SK-N-DZ (cell line): ENCODE results near the genes STX12, DNAJC8 and ATP5IF1.

GRCh38 chr1:27475285-27475605 is 14.7 kb downstream of the WASF2 start:
RAMPAGE:
- cytosol, long total RNA: no peak
- nucleus, long total RNA: no peak

GRCh38 chr1:27522141-27523023 is 32.4 kb upstream of the WASF2 start:
RAMPAGE:
- cytosol, long total RNA: no peak
- nucleus, long total RNA: no peak

DNA sequence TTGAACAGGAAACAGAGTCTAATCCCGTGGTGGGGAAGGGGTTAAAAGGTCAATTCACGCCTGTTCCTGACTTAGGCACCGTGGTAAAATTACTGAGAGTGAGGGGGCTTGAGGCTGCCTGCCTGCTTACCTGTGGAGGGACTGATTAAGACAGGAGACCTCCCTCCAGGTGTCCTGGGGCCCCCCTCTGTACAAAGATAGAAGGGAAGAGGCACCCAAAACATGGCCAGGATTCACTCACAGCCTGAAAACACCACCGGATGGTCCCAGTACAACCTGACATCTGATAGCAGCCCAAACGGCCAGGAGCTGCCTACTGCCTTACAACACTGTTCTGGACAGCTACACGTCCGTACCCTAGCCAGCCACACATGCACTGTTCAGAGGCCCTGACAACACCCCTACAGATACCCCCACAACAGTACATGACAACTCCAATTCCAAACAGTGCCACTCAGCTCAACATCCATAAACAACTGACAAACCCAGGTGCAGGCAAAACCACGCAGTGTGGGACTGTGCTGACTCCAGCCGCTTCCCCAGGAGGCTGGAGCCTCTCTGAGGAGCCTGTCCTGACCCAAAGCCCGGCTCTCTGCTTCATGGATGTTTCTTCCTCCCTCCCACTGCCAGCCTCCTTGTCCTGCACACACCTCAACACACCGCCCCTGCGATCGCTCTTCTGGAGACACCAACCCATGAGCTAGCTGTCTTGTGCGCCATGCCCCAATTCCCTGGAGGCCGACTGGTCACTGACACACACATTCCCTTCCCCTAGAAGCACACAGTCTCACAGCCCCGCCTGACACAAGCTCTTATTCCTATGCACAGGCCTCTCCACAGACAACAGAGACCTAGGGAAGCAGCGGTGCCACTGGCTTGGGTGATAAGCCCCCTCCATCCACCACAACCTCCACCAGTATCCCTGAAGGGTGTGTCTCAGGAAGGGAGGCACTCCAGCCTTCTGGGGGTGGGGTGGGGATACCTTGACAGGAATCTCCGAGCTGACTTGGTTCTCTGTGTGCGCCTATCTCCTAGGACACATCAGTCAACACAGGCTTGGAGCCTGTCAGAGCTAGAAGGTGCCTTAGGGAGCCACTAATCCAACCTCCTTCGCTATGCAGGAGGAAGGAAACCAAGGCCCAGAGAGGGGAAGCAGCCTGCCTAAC is 31.4 kb downstream of the AHDC1 start:
RAMPAGE:
- cytosol, long total RNA: no peak
- nucleus, long total RNA: no peak

GRCh38 chr1:27574596-27575484 is 29.1 kb downstream of the AHDC1 start:
RAMPAGE:
- cytosol, long total RNA: no peak
- nucleus, long total RNA: no peak

DNA sequence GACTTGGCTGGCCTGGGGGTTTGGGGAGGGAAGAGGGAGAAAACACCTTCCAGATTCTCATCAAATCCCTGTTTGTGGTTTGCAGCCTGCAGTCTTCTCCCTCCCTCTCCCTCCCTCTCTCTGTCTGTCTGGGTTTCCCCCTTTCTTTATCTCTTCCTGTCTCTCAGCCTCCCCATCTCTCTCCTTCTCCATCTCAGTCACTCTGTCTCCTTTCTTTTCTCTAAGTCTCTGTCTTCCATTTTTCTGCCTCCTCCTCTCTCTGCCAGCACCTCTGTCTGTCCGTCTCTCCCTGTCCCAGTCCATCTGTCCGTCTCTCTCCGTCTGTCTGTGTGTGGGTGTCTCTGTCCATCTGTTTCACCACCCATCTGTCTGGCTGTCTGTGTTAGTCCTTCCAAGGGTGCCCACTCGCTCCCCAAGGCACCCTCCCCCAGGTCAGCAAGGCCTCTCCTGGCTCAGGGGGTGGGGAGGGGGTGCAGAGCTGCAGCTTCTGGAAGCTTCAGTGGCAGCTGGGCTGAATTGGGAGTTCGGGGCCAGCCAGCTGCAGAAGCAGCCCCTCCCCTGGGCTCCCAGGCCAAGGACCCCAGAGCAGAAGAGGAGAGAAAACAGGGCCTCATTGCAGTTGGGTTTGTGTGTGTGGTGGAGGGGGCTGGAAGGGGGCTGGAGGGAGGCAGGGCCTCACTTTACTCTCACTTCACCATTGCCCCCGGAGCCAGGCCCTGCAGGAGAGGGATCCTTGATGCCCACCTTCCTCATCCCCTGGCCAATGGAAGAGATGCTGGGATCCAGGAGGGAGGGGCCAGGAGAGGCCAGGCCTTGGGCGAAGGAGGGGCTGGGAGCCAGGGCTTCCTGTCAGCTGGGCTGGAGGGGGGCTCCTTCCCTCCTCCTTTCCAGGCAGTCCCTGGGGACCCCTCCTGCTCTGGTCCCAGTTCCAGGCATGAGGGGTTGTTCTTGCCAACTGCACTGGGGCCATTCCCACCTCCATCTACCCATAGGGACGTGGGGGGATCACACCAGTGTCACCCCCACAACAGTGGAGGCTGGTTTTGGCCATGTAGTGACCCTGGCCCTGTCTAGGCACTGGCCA is 5.9 kb downstream of the AHDC1 start:
RAMPAGE:
- cytosol, long total RNA: no peak
- nucleus, long total RNA: no peak

RAMPAGE:
- cytosol, long total RNA: no peak
- nucleus, long total RNA: no peak
Measured at GRCh38 chr1:27632574-27633635, 2.1 kb downstream of the FGR start.

RAMPAGE:
- cytosol, long total RNA: no peak
- nucleus, long total RNA: no peak
Measured at GRCh38 chr1:27660353-27660781, 11.6 kb downstream of the IFI6 start.

RAMPAGE:
- cytosol, long total RNA: no peak
- nucleus, long total RNA: no peak
Measured at GRCh38 chr1:27744996-27745442, 19.3 kb downstream of the FAM76A start.

RAMPAGE:
- cytosol, long total RNA: start-site peak on the plus strand at chr1:27773219-27773269, 367 and 524 reads in 2 replicates
- nucleus, long total RNA: start-site peak on the plus strand at chr1:27773219-27773269, 238 and 73 reads in 2 replicates
Measured at GRCh38 chr1:27772398-27773475, at the start of gene STX12. STX12 (plus strand) TSS chr1:27773219.

RAMPAGE:
- cytosol, long total RNA: no peak
- nucleus, long total RNA: no peak
Measured at GRCh38 chr1:27862903-27863966, 9.1 kb upstream of the THEMIS2 start.

RAMPAGE:
- cytosol, long total RNA: no peak
- nucleus, long total RNA: no peak
Measured at GRCh38 chr1:28096138-28096708, 7.8 kb upstream of the EYA3 start.

DNA sequence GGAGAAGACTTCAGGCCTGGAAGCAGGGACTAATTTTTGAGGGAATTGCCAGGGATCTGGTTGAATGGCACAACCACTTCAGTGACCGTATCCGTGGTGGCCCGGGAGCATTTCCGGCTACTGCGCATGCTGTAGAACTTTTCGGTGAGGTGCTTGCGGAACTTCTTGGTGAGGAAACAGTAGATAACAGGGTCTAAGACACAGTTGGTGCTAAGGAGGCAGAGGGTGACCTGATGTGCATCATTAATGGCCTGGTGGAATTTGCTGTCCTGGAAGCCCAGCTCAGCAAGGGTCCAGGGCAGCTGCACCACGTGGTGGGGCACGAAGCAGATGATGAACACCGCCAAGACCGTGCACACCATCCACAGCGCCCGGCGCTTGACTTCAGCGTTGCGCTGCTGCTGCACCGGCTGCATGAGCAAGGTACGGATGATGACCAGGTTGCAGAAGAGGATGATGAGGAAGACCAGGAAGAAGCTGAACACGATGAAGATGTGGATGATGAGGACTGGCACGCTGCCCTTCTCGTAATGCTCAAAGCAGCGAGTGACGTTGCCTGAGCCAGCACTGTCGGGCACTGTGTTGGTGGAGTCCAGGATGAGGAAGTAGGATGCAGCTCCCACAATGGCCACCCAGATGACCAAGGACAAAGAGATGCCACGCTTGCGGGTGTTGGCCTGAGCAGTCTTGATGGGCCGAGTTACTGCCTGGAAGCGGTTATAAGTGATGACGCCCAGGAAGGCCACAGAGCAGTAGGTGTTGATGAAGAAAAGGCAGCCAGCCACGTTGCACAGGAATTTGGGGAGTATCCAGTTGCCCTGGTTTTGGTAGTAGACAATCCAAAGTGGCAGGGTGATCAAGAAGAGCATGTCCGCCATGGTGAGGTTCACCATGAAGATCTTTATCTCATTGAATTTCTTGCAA is 26.3 kb downstream of the PTAFR start:
RAMPAGE:
- cytosol, long total RNA: no peak
- nucleus, long total RNA: no peak

DNA sequence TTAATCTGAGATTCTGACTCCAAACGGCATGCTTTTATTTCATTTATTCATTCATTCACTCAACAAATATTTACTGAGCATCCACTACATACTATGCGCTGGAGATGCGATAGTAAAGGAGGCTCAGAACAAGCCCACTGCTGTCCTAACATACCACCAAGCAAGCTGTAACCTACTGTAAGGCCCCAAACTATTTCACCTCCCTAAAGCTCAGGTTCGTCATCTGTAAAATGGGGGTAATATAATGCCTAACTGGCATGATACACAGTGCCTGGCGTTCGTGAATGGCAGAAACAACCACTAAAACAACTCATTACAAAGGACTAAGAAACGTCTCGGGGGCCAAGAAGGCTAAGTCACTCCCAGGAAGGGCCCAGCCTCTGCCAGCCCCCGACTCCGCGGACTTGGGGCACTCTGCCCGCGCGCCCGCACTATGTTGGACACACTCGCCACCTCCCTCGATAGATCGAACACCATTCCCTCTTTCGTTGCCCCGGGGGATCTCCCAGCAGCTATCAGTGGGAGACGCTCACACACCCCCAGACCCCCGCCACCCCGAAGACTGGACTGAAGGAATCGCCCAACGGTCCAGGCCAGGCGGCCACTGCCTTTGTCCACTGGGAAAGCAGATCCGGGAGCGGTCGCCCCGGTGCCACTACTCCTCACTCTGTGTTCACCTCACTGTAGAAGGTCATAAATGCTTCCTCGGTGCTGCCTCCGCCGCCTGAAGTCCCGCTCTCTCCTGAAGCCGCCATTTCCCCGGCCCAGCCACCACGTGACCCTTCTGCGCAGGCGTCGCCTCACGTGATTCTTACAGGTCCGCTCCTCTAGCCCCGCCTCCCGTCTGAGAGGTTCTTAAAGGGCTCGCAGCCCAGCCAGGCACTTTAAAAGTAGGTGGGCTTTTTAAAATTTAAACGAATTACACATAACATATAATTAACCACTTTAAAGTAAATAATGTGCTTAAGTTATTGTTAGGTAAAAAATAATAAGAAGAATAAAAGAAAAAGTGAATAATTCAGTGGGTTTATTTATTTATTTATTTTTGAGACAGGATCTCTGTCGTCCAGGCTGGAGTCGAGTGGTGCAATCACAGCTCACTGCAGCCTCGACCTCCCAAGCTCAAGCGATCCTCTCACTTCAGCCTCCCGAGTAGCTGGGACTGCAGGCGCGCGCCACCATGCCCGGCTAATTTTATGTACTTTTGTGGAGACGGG is at the start of gene DNAJC8:
DNAJC8 (minus strand) TSS at position 786 of the 1,217 bp plus-strand sequence.
RAMPAGE:
- cytosol, long total RNA: start-site peak on the minus strand centred at position 774 of the sequence, 29 bp wide, 1,772 and 6,224 reads in 2 replicates
- nucleus, long total RNA: start-site peak on the minus strand centred at position 778 of the sequence, 34 bp wide, 681 and 198 reads in 2 replicates

GRCh38 chr1:28236038-28236847 is at the start of gene ATP5IF1:
ATP5IF1 (plus strand) TSS chr1:28236124.
RAMPAGE:
- cytosol, long total RNA: start-site peak on the plus strand at chr1:28236099-28236177, 9,066 and 6,225 reads in 2 replicates
- nucleus, long total RNA: start-site peak on the plus strand at chr1:28236123-28236166, 500 and 291 reads in 2 replicates

RAMPAGE:
- cytosol, long total RNA: no peak
- nucleus, long total RNA: no peak
Measured at GRCh38 chr1:28458822-28459472, 46.9 kb upstream of the RCC1 start.

DNA sequence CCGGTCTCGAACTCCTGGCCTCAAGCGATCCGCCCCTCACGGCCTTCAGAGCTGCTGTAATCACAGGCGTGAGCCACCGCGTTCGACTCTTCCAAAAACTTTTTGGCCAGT is 363 bp upstream of the RCC1 start:
RAMPAGE:
- cytosol, long total RNA: no peak
- nucleus, long total RNA: no peak

DNA sequence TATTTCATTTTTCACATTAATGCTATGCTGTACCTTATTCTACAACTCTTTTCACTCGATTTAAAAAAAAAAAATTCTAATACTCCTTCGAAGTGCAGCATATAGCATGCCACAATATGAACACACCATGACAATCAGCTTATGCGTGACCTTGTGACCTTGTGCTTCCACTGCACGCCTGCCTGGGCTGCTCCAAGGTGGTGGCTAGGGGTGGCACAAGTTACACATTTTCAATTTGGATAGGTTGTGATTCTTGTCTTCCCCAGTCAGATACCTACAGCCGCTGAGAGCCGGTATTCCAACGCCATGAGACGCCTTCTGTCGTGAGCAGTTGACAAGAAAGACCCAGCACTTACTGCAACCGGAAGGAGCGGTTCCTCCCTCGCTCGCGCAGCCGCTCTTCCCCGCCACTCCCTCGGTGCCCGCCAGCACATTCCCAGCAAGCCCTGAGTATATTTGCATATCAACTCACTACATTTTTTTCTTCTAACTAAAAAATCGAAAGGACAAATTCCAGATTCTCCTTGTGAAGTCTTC is 5.1 kb upstream of the TAF12 start:
RAMPAGE:
- cytosol, long total RNA: start-site peak on the minus strand centred at position 369 of the sequence, 98 bp wide, 15 and 17 reads in 2 replicates
- nucleus, long total RNA: no peak

GRCh38 chr1:28648464-28649635 is 6.0 kb upstream of the TAF12 start:
RAMPAGE:
- cytosol, long total RNA: no peak
- nucleus, long total RNA: no peak

RAMPAGE:
- cytosol, long total RNA: no peak
- nucleus, long total RNA: no peak
Measured at GRCh38 chr1:28743309-28743781, 6.6 kb downstream of the YTHDF2 start.

DNA sequence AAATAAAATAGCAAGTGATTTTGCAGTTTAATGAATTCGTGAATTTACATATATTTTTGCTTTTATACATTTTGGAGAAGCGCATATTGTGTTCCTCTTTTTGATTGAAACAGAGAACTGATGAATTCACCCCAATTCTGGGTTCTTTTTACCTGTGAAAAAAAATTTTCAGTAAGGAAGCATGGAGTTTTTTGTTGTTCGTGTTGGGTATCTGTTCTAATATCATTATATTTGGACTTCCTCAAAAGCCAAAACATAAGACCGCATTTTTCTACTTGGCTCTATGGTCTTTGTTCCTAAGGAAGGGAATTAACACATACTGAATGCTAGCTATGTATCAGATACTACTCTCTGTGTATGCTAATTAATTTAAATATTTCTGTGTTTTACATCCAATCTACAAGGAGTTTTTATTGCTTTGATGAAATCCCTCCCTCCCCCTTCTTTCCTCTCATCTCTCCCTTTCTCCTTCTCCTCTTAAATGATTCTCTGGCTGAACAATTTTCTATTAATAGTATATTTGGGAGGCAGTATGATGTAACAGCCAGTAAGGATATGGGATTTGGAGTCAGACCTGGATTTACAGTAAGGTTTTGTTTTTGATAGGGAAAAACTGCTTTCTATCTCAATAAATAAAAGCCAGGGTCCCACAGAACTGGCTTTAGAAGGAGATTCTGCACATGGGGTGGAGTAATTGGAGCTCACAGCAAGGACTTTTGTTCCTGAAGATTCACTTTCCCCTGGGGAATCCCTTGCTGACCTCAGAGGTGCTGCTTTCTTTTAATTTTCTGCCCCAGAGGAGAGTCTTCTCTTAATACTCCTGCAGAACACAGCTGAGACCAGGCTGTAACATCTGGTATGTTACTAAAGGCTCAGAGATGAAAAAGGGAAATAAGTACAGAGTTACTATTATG is 13.1 kb downstream of the EPB41 start:
RAMPAGE:
- cytosol, long total RNA: no peak
- nucleus, long total RNA: no peak